ENCODE measurements around the genes SPTLC3, OVOL2 and RBBP9.

- PRO-cap = no peak
- RRBS = no CpG with 5 or more reads among the region's 16 CpGs
Measured at GRCh38 chr20:11777453-11778350, 140.0 kb upstream of the BTBD3 start.

GRCh38 chr20:11918223-11919030 lies 734 bp downstream of the BTBD3 start:
- PRO-cap = no peak
- RRBS = no CpG with 5 or more reads among the region's 6 CpGs

- PRO-cap = no peak
- RRBS = no CpG with 5 or more reads among the region's 3 CpGs
Measured at GRCh38 chr20:12286272-12286551, 368.5 kb downstream of the BTBD3 start.

DNA sequence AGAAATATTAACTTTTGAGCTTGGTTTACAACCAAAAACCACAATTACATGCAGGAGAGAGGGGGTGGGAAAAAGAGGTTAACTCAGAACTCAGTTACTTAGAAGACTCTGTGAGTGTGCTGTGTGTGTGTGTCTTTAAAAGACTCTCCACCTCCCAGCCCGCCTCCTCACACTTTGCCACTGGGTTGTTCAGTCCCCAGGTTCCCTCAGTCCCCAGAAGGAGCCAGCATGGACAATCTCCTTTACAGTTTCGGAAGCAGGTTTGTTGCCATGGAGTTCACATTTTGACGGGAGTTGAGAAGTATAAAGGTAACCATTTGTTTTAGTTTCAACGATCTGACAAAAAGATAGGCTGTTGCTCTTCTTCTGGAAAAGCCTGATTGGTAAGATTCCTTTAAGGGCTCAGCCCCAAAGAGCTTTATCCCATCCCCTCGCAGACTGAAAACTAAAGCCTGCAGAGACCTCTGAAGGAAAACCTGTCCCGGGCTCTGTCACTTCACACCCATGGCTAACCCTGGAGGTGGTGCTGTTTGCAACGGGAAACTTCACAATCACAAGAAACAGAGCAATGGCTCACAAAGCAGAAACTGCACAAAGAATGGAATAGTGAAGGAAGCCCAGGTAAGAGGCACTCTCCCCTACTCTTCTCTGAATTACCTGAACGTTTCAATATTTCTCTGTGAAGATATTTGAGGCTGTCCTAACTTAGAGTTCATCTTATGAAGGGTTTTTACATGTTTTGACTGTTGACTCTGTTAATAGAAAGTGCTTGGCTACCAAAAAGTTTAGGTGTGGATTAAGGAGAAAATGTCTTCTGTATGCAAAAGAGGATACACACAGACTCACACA lies at the start of gene SPTLC3:
TSS of gene SPTLC3 (plus strand) at position 209 of the 849 bp plus-strand sequence.
- PRO-cap = bidirectional peak, plus-strand start at position 209 of the sequence, minus-strand start at position 161 of the sequence; bidirectional peak, plus-strand start at position 469 of the sequence, minus-strand start at position 447 of the sequence
- RRBS = no CpG with 5 or more reads among the region's 8 CpGs

GRCh38 chr20:13267119-13267679 lies 46.1 kb downstream of the ISM1 start:
- PRO-cap = no peak
- RRBS = no CpG with 5 or more reads among the region's 7 CpGs

GRCh38 chr20:13290724-13291102 lies 69.6 kb downstream of the ISM1 start:
- PRO-cap = no peak
- RRBS = no CpG with 5 or more reads among the region's 2 CpGs

DNA sequence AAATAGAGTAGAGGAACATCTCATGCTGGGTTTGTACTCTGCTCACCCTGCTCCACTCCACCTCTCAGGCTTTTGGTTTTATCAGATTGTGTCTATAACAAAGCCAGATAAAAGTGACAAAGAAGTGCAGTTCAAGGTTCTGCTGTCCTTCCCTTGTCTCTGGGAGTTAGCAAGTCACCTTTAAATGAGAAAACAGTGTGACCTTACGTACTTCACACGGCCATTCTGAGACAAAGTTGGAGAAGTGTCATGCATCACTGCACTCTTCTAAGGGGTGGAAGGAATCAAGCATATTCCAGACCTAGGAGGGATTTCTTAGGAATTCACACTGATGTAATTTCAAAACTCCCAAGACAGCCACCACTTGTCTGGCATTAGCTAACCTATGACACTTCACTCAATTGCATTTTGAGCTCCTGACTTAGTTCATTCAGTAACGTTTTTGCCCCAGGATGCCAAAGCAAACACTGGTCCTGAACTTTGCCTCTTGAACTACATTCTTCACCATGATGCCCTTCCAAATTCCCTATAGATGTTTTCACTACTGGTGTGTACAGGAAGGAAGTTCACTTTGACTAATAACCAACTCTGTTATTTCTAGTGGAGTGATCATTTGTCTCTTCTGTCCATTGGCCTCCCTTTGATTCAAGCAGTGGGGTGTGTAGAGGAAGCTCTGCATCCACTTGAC lies 647.5 kb upstream of the FLRT3 start:
- PRO-cap = no peak
- RRBS = no CpG with 5 or more reads among the region's 3 CpGs

- PRO-cap = no peak
- RRBS = no CpG with 5 or more reads among the region's 3 CpGs
Measured at GRCh38 chr20:16572266-16572663, 983 bp downstream of the KIF16B start.

- PRO-cap = no peak
- RRBS = 21% methylated on average over 18 of the region's 27 CpGs
Measured at GRCh38 chr20:17228554-17229068, 1.8 kb downstream of the PCSK2 start.

DNA sequence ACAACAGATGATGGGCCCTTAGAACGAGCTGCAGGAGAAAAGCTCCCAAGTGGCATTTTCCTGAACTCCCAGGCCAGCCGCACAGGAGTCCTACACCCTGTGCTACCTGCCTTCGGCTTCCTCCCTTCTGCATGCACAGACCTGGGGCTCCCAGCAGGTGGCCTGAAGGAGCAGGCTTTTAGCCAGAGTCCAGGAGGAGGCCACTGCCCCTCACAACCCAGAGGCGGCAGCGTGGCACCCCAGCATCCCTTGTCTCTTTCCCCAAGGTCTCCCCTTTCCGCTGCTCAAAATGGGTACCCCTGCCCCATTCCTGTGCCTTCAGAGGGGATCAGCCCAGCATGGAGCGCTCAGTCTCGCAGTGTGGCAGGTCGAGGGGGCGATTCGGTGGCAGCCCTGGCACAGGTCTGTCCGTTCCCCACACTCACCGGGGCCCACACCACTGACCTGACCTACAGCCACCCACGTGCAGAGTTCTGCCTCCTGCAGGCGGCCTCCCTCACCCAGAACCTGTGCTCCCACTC lies 41.6 kb downstream of the DSTN start:
- PRO-cap = no peak
- RRBS = no CpG with 5 or more reads among the region's 15 CpGs

DNA sequence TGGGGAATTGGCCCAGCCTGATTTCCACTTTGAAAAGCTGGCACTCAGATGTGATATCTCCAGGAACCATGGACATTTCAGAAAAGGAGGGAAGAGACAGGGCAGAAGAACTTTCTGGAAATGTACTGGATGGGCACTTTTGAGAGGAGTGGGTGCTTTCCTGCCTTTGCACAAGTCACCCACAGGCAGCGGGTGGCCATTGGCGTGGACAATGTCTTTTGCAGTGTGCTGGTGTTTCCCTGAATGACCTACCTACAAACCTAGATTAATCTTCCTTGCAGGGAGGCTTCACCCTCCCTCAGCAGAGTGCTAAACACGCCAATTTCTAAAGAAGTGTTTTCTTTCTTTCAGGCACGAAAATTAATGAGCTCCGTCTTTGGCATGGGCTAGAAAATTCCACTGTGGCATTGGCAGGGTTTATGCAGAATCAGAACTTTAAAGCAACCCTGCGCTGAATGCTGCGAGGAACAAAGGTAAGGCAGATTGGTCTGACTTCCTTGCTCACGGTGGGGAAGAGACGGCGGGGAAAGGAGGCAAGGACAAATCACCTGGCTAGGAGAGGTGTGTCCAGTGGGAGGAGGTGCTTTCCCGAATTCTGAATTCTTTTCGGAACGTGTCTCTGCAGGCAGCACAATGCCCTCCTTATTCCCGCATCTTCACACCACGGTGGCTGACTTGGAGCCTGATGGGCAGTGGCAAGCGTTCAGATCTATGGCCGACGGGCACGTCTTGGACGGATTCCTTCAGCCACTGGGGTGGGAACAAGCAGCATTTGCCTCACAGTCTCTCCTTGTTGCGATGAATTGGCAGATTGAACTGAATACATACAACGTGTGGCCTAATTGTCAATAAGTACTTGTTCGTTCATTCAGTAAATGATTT lies 6.3 kb upstream of the BANF2 start:
- PRO-cap = no peak
- RRBS = no CpG with 5 or more reads among the region's 23 CpGs

- PRO-cap = no peak
- RRBS = no CpG with 5 or more reads among the region's 9 CpGs
Measured at GRCh38 chr20:17821788-17822499, 122.2 kb downstream of the BANF2 start.

DNA sequence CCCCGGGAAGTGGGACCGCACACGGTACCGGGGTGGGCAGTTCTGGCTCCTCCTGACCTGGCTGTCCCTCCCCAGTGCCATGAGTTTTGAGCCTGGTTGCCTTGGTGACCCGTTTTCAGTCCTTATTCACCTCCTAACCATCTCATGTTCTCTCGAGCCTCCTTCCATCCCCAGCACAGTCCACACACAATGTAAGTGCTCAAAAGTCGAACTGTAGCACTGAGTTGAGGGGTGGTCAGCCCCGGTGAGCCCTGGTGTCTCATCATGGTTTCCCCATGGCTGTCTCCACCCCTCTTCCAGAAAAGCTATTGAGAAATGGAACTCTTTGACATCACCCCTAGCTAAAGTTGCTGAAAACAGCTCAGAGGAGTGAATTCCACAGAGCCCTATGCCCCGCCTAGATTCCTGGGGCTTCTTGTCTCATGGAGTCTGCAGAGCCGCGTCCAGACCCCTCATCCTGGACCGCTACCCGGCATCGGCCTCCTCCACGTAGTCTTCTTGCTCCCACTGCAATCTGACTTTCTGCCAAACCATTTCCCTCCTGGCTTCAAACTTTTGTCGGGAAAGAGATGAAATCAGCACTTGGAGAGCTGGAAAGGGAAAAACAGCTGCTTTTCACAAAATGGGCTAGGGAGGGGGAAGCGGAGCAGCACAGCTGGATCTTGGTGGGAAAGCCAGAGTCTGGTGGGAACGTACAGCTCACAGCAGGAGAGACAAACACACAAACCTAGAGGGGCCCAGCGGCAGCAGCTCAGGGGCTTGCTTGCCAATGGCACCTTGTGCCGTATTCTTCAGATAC lies 132.3 kb downstream of the SNX5 start:
- PRO-cap = no peak
- RRBS = no CpG with 5 or more reads among the region's 20 CpGs

GRCh38 chr20:18055292-18055551 lies 2.5 kb downstream of the OVOL2 start:
- PRO-cap = no peak
- RRBS = 77% methylated on average over 3 of the region's 8 CpGs

DNA sequence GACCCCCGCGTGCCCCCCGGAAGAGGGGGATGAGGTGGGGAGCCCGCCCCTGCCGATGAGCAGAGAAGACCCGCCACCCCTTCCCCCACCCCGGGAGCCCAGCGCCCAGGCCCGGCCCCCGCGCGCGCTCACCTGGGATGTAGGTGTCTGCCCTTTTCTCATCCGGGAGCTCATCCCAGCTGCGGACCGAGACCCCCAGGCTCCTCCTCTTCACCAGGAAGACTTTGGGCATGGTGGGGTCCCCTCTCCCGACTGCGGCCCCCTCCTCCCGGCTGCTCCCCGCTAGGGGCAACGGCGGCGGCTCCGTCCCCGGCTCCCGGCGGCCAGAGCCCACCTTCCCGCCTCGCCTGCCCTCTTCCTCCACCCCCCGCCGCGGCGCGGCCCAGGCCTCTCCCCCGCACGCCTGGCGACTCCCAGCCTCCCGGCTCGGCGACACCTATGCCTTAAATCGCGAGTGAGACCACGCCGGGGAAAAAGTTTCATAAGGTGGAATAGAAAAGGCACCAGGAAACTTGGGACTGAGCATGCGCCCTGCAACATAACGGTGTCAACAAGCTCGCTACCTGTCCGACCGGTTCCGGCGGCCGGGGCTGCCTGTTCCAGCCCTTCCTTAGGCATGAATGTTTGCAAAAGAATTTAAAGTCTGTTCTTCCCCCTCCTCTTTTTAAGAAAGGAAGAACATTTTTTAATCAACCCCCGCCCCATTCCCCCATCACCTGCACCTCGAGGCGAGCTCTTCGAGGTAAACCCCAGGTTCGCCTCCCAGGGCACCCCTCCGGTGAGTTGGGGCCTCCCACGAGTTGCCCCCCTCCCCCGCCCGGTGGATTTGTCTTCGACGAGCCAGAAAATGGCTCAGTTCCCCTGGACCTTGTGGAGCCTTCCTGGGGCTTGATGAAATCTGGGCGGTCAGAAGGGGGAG lies at the start of gene OVOL2:
TSS of gene OVOL2 (minus strand) at position 514 of the 919 bp plus-strand sequence.
- PRO-cap = no peak
- RRBS = 2% methylated on average over 24 of the region's 64 CpGs

GRCh38 chr20:18496520-18497614 lies at the start of gene RBBP9:
Gene RBBP9 (minus strand): TSS chr20:18497225.
- PRO-cap = bidirectional peak, plus-strand start at chr20:18496916, minus-strand start at chr20:18496778; bidirectional peak, plus-strand start at chr20:18497308, minus-strand start at chr20:18497255
- RRBS = no CpG with 5 or more reads among the region's 36 CpGs

DNA sequence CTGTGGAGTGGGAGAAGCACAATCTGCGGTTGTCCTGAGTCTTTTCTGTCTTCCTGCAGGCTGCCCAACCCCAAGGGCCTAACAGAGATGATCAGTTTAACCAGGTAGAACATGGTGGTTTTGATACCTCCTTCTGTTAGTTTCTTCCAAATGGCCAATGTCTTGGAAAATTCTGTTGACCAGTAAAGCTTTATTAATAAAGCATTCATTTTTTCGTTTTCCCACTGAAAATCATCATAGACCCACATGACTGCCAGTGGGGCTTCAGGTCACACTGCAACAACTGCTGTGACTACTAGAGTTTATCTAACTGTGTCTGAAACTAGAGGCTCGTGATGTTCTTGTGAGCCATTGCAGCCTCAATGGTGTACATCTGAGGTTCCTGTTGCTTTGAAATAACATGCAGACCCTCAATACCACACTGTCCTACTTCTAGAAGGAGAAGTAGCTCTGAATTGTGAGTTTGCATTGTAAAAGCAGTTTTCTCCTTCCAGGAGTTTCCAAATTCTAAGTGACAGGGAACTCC lies 27.5 kb downstream of the SLC24A3 start:
- PRO-cap = no peak
- RRBS = no CpG with 5 or more reads among the region's 3 CpGs

DNA sequence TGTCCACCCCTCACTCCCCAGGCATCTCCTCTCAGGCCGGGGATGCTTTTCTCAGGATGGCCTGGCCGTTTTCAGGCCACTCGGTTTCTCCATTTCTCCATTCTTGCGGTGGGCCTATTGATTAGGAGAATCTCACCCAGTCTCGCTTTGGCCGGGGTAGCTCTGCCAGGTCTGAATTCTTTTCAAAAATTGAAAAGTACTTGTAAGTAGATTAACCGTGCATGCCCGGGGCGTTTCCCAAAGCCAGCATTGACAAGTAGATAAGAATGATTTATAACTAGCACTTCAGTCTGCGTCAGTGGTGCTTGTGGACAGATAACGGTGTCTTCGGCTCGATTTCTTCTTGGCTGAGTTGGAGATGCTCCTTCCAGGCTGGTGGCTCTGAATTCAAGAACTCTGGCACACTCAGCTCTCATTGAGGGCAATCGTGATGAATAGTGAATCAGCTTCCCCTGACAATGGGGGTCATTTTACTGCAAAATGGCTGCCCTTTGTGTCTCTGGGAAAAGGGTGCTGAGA lies 29.0 kb downstream of the SLC24A3 start:
- PRO-cap = no peak
- RRBS = no CpG with 5 or more reads among the region's 14 CpGs

DNA sequence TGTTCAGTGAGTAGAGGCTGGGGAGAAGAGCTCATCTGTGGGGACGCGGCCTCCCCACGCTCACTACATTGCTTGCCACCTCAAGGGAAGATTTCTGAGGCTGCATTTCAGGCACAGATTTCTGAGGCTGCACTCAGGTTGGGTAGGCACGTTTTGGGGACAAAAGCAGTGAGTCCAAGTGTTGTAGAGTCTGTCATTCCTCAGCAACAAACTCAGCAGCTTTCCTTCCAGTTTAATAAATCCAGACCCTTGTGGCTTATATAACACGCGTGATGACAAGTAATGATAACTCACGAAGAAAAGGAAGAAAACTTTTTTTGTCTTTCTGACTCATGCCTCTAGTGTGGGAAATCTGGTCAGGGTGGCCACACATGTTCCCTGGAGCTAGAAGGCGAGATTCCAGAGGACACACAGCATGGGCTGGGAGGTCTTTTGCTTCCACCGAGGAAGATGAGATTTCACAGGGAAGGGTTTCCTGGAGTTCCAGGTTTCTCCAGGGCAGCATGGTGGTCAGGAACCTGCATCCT lies 41.9 kb downstream of the SLC24A3 start:
- PRO-cap = no peak
- RRBS = no CpG with 5 or more reads among the region's 9 CpGs

DNA sequence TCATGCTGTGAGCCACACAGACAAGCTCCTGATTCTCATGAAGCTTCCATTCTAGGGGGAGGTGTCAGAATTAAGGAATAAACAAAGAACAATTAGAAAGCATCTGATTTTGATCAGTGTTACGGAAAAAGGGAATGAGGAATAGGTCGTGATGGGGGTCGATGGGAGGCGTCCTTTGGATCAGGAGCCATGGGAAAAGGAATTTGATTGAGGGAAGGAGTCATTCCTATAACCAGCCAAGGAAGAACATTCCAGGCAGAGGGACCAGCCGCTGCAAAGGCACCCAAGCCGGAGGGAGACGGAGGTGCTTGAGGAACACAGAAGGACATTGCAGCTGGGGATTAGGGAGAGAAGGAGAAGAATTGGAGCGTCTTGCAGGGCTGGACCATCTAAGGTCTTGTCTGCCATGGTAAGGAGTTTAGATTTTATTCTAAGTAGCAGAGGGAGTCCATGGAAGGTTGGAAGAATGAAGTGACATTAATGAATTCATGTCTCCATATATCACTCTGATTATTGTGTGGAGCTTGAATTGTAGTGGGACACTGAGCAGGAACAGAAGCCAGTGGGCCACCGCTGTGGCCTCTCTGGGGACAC lies 119.4 kb downstream of the SLC24A3 start:
- PRO-cap = no peak
- RRBS = no CpG with 5 or more reads among the region's 9 CpGs